ENCODE measurements around a stretch of chr10.

DNA sequence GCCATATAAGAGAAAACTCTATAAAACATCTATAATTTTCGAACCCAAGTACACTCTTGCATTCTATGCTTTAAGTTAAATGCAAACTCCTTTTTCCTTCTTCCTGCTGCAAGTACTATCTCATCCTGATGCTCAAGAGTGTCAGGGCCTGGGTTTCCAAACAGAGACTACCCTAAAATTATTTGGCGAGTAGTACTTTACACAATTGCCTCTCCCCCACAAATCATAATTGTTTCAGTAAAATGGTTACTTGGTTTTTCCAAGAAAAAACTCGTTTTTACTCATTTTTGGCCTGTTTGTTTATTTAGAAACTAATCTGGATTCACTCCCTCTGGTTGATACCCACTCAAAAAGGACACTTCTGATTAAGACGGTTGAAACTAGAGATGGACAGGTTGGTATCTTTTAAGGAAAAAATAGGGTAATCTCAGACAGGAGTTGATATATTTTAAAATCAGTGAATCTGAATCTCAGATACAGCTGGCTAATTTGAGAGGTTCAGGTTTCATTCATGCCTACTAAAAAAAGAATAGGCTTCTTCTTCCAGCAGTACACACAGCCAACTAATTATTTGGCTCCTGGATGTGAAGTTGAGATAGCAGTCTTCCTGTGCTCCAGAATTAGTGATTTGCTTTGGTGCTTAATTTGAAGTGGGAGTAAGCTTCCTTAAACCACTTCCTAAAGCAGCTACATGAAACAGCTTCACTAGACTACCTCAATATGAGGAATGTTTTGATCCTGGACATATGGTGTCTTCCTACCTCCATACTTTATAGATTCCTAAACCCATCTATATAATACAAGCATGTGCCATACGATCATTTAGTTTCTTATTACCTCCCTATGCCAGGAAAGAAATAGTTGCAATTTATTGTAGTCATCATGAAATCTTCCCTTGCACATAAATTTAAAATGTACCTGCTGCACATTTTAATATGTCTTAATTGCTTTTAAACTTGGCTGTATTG is 8.2 kb downstream of the VIM start:
- PRO-cap, 4 experiments = no peak in any of the 4 experiments
- RAMPAGE, long total RNA, 4 experiments = no peak in any of the 4 experiments

GRCh38 chr10:17241305-17241715 is 13.3 kb downstream of the VIM start:
- PRO-cap, 4 experiments = no peak in any of the 4 experiments
- RAMPAGE, long total RNA, 4 experiments = no peak in any of the 4 experiments

DNA sequence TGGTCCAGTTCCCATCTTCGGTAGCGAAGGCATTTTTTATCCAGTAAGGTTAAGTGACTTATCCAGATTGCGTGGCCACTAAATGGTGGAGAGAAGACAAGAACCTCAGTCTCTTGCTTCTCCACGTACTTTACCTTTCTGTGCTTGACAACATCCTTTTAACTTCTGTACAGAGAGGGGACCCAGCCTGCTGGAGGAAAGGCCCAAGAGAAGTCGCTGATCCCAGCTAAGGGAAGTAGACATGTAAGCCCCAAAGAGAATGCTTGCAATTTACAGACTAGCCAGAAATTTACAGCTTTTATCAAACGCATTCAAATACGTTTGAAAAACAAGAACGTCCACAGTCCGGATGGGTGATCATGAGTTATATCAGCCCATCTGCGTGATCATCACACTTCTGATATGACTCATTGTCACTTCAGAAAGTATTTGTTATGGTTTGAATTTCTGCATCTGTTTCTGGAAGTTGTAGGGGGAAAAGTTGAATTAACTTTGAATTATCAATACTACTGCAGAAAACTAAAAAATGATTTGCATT is 56.8 kb upstream of the ST8SIA6 start:
- PRO-cap, 4 experiments = no peak in any of the 4 experiments
- RAMPAGE, long total RNA, 4 experiments = no peak in any of the 4 experiments

DNA sequence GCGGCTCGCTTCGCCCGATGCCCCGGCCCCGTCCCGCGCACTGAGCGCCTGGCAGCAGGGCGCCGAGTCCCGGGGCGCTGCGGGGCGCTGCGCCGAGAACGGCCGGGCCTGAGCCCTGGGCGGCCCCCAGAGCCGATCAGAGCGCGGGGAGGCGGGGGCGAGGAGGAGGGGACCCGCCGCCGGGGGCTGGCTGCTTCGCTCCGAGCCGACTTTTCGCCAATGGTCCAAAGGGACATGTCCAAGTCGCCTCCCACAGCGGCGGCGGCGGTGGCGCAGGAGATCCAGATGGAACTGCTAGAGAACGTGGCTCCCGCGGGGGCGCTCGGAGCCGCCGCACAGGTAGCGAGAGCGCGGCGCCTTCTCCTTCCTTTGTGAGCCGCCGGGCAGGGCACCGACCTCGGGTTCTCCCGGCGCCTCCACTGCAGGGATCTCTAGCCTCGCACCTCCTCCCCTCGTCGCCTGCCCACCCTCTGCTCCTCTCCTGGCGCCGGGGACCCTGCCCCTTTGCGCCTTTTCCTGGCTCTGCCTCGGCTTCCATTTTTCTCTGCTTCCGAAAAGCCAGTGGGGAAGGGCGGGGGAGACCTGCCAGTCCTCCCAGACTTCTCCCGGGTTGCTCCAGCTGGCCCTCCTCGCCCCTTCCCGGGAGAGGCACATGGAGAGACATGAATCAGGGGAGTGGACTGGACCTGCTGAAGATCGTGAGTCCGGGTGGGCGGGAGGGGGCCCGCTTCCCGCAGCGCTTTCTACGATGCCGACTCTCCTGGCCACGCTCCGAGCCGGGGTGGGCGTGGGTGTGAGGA is 494 bp downstream of the CACNB2 start:
- PRO-cap, 4 experiments = no peak in any of the 4 experiments
- RAMPAGE, long total RNA, 4 experiments = no peak in any of the 4 experiments

GRCh38 chr10:18177044-18177657 is 36.9 kb downstream of the CACNB2 start:
- PRO-cap, 4 experiments = no peak in any of the 4 experiments
- RAMPAGE, long total RNA, 4 experiments = no peak in any of the 4 experiments

DNA sequence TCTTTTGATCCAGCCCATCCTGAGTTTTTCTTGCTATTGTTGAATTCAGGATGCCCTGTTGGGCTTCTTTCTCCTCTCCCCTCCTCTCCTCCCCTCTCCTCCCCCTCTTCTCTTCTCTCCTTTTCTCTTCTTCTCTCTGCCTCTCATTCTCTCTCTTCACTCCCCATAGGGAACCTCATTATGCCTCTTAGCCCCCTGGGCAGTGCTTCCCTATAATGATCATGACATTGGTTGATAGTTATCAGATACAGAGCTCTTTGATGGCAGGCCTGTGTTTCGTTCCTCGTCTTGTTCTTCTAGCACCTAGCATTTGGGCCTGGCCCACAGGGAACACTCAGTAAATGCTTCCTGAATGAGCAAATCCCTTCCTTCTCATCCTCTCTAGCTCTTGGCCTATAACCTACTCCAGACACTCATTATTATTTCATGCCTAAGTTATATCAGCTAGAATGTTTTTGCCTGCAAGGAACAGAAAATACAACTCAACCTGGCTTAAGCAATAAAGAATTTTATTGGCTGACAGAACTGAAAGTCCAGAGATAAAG is 56.7 kb downstream of the CACNB2 start:
- PRO-cap, 4 experiments = no peak in any of the 4 experiments
- RAMPAGE, long total RNA, 4 experiments = no peak in any of the 4 experiments

- PRO-cap, 4 experiments = no peak in any of the 4 experiments
- RAMPAGE, long total RNA, 4 experiments = no peak in any of the 4 experiments
Observed at GRCh38 chr10:18413870-18414593, 237.4 kb downstream of the NSUN6 start.

- PRO-cap, 4 experiments = no peak in any of the 4 experiments
- RAMPAGE, long total RNA, 4 experiments = start-site peak on the minus strand in 3 of 4 experiments, at chr10:18567366-18567759 at its widest, 5 to 8 reads per replicate
Observed at GRCh38 chr10:18566977-18568391, 83.9 kb downstream of the NSUN6 start.

- PRO-cap, 4 experiments = no peak in any of the 4 experiments
- RAMPAGE, long total RNA, 4 experiments = no peak in any of the 4 experiments
Observed at GRCh38 chr10:18571894-18572524, 79.4 kb downstream of the NSUN6 start.

DNA sequence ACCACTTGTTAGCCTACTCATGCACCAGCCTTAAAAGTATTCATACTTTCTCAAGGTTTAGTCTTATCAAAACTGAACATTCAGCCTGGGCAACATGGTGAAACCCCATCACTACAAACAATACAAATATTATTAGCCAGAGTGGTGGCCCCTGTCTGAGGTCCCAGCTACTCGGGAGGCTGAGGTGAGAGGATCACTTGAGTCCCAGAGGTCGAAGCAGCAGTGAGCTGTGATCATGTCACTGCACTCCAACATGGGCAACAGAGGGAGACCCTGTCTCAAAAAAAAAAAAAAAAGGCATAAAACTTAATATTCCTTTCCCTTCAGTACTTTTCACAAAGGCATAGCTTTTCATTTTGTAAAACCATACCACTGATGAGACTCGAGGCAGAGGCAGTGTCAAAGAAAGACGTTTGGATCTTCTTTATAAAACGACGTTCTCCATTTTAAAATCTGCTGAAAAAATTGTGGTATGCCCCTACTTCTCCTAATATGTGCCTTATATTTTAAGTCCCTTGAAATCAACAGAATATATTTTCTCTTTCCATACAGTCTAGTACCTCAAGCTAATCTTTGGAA is 1.9 kb downstream of the NSUN6 start:
- PRO-cap, 4 experiments = no peak in any of the 4 experiments
- RAMPAGE, long total RNA, 4 experiments = no peak in any of the 4 experiments

DNA sequence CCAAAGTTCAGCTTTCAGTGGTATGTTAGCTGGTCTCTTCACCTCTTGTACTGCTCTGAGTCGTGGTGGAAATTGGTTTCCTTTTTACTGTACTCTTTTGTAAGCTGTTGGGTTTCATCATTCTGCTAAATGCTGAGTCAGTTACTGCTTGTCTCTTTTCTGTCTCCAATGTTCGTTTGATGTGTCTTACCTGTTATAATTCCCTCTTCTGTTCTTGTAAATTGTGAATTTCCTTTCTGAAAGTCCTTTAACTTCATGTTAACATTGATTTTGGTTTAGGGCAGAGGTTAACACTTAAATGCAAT is 64.0 kb upstream of the MALRD1 start:
- PRO-cap, 4 experiments = no peak in any of the 4 experiments
- RAMPAGE, long total RNA, 4 experiments = no peak in any of the 4 experiments

DNA sequence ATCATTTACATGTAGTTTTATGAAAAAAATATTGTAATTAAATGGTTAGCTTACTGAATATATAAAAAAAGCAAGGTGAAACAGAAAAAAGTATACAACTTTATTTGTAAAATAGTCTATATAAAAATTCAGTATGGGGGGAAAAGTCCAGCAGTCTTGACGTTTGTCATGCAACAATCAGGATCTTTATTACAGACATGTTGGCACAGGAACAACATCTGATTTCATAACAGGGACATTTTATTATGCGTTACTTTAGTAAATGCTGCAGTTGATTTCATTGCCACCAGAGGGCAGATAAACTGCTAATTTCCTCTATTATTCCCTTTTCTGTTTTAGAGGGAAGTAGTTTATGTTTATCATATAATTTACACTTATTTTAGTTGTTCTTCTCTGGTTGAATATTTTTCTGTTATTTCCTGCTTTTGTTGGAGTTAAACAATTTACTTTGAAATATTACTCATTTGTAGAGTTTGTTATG is 3.2 kb downstream of the PLXDC2 start:
- PRO-cap, 4 experiments = peak in 2 of 4 experiments; most common minus-strand start position 184 of the sequence (in 1)
- RAMPAGE, long total RNA, 4 experiments = no peak in any of the 4 experiments

GRCh38 chr10:19922146-19923174 is 106.2 kb downstream of the PLXDC2 start:
- PRO-cap, 4 experiments = no peak in any of the 4 experiments
- RAMPAGE, long total RNA, 4 experiments = no peak in any of the 4 experiments

DNA sequence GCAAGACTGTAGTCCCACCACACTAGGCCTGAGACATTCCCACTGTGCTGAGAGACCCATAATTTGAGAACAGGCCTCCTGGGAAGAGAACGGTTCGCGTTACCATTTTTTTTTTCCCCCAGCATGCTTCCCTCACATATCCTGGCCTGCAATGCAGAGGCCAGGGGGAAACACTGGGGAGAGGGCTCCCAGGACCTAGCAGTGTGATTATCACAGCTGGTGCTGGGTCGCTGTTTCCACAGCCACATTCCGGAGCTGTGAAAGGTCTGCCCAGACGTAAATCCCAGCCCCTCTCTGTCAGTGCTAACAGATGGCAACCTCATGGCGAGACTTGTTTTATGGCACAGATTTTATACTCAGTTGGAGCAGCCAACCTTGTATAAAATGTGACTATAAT is 150.5 kb downstream of the PLXDC2 start:
- PRO-cap, 4 experiments = no peak in any of the 4 experiments
- RAMPAGE, long total RNA, 4 experiments = start-site peak on the plus strand in 1 of 4 experiments, centred at position 305 of the sequence, 6 reads per replicate

DNA sequence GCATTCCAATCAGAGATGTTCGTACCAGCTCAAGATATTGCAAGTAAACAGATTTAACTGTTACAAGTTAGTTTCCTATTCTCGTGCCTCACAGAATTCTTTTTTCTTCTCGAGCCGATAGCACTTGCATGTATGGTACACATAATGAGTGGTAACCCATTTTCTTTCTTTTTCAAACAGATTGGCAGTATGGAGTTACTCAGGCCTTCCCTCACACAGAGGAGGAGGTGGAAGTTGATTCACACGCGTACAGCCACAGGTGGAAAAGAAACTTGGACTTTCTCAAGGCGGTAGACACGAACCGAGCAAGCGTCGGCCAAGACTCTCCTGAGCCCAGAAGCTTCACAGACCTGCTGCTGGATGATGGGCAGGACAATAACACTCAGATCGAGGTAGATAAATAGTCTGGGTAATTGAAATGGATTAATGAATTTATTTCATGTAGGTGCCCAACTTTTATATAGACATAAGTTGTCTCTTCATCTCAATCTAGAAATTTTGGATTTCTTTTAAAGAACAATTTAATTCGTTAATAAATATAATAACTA is 185.4 kb downstream of the PLXDC2 start:
- PRO-cap, 4 experiments = no peak in any of the 4 experiments
- RAMPAGE, long total RNA, 4 experiments = no peak in any of the 4 experiments

DNA sequence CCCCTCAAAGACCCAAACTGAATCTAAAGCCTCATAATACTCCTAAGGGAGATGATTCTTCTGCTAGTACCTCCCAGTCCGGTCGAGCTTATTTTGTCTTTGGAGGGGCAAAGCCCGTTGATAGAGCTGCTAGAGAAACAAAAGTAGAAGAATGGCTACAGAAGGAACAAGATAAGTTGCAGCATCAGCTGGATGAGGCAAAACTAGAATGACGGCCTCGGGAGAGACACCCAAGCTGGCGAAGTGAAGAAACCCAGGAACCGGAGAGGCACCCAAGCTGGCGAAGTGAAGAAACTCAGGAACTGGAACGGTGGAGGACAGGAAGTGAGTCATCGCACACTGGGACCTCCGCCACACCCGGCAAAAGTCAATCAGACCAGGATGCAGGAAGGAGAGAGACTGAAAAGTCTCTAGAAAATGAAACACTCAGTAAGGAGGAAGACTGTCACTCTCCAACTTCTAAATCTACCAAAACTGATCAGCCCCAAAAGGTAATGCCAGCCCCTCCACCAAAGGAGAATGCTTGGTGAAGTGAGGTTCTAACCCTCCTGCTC is 133.0 kb upstream of the NEBL start:
- PRO-cap, 4 experiments = no peak in any of the 4 experiments
- RAMPAGE, long total RNA, 4 experiments = no peak in any of the 4 experiments

GRCh38 chr10:21134922-21135601 is 238.0 kb upstream of the NEBL start:
- PRO-cap, 4 experiments = no peak in any of the 4 experiments
- RAMPAGE, long total RNA, 4 experiments = no peak in any of the 4 experiments

DNA sequence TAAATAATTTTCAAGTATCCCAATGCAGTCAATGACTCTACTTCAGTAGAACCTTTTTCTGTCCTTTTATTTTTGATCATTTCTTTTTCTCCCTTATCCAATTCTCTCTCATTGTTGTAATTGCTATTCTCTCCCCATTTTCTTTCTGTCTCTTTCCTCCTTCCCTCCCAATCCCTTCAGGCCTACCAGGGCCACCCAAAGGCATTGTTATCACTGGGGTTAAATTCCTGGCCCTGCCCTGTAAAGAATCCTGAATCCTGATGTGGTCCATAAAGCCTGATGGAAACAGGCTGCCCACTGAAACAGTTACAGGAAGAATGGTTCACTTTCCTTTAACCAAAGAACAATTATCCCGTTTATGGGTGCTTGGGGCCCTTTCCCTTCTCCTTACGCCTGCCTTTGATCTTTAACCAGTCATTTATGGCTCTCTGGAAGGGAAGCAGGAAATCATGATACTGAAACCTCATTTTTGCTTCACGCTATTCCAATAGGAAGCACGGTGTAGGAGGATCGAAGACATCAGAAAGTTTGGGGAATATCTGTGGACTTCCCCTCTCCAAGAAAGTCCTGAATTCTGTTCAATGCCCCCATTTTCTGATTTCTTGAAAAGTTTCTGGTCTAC is 273.1 kb upstream of the NEBL start:
- PRO-cap, 4 experiments = no peak in any of the 4 experiments
- RAMPAGE, long total RNA, 4 experiments = no peak in any of the 4 experiments

GRCh38 chr10:21174743-21175122 is 277.6 kb upstream of the NEBL start:
- PRO-cap, 4 experiments = no peak in any of the 4 experiments
- RAMPAGE, long total RNA, 4 experiments = no peak in any of the 4 experiments

DNA sequence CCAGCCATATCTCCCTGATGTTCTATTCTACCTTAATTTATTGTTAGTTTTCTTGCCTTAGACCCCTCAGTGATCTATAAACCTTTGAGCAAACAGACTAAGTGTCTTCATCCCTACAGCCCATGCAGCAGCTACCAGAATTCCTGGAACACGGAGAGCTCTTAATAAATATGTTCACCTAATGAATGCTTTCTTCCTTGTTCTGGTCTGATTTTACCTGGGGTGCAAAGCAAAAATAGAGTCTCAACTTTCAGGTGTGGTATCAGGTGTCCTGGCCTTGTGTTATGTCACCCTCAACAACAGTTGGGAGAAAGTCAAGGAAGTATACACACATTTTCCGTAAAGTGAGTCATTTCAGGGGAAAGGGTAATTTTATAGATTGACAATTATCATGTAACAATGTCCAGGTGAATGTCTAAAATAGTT is 287.6 kb downstream of the SKIDA1 start:
- PRO-cap, 4 experiments = no peak in any of the 4 experiments
- RAMPAGE, long total RNA, 4 experiments = no peak in any of the 4 experiments

Measured in spleen (tissue), 7 donors.